NCI-H460 (cell line): ENCODE data around the genes PPP1R1B and IKZF3.

DNA sequence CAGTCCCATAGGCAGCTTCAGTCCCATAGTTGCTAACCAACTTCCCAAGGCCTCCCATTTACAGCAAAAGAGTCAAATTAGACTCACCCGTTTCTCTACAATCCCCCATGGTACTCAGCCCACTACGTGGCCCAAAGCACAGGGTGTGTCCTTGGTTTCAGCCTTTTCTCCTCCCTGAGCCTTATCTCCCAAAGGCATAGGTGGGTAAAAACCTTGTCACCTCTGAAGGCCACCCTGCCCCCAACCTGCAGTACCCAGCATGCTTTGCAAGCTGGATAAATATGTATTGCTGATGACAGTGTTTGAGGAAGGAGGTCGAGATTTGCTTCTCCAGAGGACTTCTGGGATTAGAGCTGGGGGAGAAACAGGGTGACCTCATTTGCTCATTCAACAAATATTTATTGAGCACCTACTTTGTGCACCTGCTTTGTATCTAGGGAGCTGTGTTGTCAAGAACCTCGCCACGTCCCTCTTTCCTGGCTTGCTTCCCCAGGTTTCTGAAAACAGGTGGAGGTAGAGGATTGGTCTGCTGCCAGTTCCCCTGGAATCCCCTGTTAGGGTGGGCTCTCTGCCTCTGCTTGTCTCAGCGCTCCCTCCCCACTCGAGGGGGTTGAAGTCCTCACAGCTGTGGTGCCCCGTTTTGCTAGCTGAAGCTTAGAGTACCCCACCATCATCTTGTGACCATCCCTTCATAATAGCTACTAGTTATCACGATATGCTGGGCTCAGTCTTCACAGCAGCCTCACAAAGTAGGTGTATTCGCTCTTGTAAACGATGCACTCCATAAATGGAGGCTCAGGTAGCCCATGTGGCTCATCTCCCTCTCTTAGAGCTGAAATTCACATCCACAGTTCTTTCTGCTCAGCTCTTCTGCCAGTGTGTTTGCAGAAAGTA lies 3.0 kb downstream of the LASP1 start:
RAMPAGE:
- cytosol, long total RNA, result no peak
- long total RNA, result no peak
- nucleus, long total RNA, result no peak

RAMPAGE:
- cytosol, long total RNA, result no peak
- long total RNA, result no peak
- nucleus, long total RNA, result no peak
These were observed 45.3 kb downstream of the FBXO47 start for GRCh38 chr17:38921896-38922322.

GRCh38 chr17:38923871-38924247 lies 43.3 kb downstream of the FBXO47 start:
RAMPAGE:
- cytosol, long total RNA, result no peak
- long total RNA, result no peak
- nucleus, long total RNA, result no peak

RAMPAGE:
- cytosol, long total RNA, result no peak
- long total RNA, result no peak
- nucleus, long total RNA, result no peak
These were observed 51.7 kb downstream of the PLXDC1 start for GRCh38 chr17:39099521-39100285.

GRCh38 chr17:39150659-39151064 lies 775 bp downstream of the PLXDC1 start:
RAMPAGE:
- cytosol, long total RNA, result no peak
- long total RNA, result no peak
- nucleus, long total RNA, result no peak

RAMPAGE:
- cytosol, long total RNA, result no peak
- long total RNA, result no peak
- nucleus, long total RNA, result no peak
These were observed 40.2 kb downstream of the FBXL20 start for GRCh38 chr17:39361188-39361652.

DNA sequence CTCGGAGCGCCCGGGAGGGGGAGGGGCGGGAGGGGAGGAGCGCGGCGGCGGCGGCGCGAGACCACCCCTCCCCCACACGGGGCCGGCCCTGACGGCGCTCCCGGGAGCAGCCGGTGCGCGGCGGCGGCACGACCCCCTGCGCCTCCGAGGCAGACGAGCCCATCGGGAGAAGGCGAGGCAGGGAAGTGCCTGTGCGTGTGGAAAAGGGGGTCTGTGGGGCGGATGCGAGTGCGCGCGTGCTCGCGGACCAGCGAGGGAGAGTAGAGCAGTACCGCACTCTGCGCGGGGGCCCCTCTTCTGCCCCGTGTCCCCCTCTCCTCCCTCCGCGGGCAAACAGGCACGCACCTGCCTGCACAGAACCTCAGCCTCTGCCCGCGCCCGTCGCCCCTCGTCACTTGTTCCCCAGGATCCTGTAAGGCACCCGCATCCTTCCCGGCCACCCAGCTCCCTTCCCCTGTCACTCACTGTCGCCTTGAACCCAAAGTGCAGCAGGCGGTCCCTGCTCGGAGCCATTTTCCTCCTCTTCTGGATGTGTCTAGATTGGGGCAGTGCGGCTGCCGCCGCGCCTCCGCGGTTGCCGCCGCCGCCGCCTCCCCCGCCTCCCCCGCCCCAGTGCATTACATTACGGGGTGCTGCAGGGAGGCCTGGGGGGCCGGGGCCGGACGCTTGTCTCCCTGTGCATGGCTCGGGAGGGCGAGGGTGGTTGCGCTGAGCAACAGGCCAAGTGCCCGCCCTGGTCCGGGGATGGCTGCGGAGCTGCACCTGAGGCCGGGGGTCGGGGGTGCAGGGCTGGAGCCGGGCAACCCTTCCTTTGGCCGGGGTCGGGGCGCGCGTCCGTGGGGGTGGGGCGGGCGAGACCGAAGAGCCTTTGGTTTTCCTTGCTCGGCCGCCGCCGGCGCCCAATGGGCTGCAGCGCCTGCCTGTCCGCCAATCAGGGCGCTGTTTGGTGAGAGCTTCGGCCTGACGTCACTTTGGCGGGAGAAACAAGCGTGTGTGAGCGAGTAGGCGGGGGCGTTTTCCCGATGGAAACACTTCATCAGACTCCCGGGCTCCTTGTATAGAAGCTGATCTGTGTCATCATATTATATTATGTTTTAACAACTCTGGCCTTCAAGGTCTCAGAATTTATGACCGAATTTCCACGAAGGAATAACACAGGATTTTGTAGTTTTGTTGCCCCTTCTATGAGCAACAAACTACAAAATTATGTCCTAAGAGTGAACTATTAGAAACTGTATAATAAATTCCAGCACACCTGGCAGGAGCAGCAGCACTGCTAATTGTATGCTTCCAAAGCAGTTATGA lies 734 bp upstream of the FBXL20 start:
RAMPAGE:
- cytosol, long total RNA, result no peak
- long total RNA, result no peak
- nucleus, long total RNA, result no peak

GRCh38 chr17:39535164-39536176 lies 72.2 kb downstream of the NEUROD2 start:
RAMPAGE:
- cytosol, long total RNA, result no peak
- long total RNA, result no peak
- nucleus, long total RNA, result no peak

DNA sequence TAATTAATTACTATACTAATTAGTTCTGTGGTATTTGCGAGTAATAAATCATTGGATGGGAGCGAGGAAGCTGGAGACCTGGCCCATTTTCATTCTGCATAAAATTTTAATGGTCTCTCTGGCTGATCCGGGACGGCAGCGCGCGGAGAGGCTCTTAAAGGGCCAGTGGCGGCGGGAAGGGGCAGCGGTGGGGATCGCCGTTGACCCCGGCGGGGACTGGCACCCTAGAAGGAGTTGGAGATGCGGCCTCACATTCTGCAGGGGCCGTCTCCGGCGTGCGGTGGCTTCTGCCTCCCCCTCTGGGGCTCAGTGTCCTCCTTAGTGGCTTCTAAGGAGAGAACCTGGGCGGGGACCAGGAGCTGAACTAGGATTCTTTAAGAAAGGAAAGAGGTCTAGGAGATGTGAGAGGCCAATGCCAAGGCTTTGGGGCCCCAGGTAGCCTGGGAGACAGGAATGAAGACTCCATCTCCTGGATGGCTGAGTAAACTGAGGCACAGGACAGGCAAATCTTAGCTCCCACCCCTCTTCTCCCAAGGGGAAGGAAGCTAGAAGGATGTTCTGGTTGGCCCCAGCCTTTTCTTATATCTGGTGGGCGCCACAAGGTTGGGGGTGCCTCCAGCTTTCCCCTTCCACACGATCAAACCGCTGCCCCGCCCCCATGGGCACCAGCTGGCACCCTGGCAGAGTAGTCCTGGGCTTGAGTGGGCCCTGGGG lies 8.1 kb upstream of the PPP1R1B start:
RAMPAGE:
- cytosol, long total RNA, result no peak
- long total RNA, result no peak
- nucleus, long total RNA, result no peak

DNA sequence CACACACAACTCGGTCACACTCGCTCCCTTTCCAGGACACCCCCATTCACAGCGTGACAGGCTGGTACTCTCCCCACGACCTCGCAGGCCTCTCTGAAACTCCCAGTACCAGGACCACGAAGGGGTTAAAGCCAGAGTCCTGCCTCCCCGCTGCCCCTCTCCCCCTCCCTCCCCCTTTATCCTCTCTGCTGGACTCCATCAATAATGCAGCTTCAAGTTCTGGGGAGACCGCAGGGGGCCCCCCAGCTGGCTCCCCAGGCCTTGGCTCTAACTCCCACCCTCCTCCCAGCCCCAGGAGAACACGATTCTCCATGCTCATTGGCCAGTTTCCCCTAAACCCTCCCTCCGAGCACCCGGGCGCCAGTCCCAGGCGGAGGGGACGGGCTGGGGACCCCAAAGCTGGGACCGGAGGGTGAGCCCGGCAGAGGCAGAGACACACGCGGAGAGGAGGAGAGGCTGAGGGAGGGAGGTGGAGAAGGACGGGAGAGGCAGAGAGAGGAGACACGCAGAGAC lies at the start of gene PPP1R1B:
PPP1R1B (plus strand) TSS at position 424 of the 513 bp plus-strand sequence.
RAMPAGE:
- cytosol, long total RNA, result no peak
- long total RNA, result no peak
- nucleus, long total RNA, result no peak

DNA sequence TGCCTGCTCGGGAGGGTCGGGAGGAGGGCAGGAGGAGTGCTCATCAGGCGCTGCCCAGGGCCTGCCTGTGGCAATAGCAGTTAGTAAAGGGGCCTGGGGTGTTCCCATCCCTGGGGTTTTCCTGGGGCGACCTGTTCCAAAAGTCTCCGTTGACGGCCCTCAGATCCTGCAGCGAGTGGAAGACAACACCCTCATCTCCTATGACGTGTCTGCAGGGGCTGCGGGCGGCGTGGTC lies 4.6 kb upstream of the TCAP start:
RAMPAGE:
- cytosol, long total RNA, result no peak
- long total RNA, result no peak
- nucleus, long total RNA, result no peak

DNA sequence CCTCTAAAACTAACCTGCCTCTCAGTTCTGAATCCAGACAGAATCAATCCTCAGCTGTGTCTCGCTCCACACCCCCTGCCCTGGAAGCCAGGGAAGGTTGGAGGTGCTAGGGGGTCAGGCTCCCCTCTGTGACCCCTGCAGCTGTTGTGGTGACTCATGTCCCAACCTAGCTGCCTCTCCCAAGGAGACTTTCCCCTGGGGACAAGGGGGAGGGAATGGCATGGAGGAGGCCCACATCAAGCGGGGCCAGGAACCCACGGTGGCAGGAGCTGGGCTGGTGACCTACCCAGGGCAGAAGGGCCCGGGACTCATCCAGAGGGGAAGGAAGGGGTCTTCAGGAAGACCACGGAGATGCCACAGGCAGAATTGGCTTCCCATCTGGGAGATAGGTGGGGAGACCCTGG lies 1.3 kb upstream of the PNMT start:
RAMPAGE:
- cytosol, long total RNA, result no peak
- long total RNA, result no peak
- nucleus, long total RNA, result no peak

DNA sequence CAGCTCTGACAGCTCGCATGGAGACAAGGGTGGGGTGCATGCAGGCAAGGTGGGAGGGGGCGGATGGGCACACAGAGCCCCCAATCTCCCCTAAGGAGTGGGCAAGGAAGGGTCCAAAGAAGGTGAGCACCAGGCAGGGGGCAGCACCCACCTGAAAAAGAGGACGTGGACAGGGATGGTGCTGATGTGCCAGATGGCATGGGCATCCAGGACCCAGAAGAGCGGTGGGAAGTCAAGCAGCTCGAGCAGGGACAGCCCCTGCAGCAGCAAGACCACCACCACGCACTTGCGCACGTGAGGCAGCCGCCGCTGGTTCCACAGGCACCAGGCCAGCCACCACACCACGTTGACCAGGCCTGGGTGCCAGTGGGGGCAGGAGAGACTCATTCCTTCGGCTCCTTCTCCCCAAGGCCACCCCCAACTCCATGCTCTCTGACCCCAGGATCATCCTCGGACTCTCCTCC lies 4.7 kb downstream of the PNMT start:
RAMPAGE:
- cytosol, long total RNA, result no peak
- long total RNA, result no peak
- nucleus, long total RNA, result no peak

GRCh38 chr17:39687040-39687337 lies 868 bp downstream of the PGAP3 start:
RAMPAGE:
- cytosol, long total RNA, result no peak
- long total RNA, result no peak
- nucleus, long total RNA, result no peak

DNA sequence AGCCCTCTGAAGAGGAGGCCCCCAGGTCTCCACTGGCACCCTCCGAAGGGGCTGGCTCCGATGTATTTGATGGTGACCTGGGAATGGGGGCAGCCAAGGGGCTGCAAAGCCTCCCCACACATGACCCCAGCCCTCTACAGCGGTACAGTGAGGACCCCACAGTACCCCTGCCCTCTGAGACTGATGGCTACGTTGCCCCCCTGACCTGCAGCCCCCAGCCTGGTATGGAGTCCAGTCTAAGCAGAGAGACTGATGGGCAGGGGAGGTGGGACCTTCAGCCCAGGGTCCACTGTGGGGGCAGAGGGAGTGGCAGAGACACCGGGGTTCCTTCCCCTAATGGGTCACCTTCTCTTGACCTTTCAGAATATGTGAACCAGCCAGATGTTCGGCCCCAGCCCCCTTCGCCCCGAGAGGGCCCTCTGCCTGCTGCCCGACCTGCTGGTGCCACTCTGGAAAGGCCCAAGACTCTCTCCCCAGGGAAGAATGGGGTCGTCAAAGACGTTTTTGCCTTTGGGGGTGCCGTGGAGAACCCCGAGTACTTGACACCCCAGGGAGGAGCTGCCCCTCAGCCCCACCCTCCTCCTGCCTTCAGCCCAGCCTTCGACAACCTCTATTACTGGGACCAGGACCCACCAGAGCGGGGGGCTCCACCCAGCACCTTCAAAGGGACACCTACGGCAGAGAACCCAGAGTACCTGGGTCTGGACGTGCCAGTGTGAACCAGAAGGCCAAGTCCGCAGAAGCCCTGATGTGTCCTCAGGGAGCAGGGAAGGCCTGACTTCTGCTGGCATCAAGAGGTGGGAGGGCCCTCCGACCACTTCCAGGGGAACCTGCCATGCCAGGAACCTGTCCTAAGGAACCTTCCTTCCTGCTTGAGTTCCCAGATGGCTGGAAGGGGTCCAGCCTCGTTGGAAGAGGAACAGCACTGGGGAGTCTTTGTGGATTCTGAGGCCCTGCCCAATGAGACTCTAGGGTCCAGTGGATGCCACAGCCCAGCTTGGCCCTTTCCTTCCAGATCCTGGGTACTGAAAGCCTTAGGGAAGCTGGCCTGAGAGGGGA lies 2.7 kb downstream of the MIEN1 start:
RAMPAGE:
- cytosol, long total RNA, result no peak
- long total RNA, result no peak
- nucleus, long total RNA, result no peak

DNA sequence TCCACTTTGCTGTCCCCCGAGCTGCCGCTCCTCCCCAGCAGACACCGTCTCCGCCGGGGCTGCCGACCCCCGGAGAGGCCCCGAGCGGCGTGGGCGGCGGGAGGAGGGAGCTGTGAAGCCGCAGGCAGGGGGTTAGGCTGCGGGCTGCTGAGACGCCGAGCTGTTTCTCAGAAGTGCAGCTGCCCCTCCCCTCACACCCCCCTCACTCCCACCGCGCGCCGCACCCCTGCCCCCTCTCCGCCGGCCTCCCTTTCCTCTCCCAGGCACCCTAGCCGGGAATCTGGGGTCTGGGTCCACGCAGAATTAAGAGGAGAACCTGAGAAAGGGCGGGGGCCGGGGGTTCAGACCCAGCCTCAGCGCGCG lies 17.0 kb downstream of the GRB7 start:
RAMPAGE:
- cytosol, long total RNA, result no peak
- long total RNA, result no peak
- nucleus, long total RNA, result no peak

DNA sequence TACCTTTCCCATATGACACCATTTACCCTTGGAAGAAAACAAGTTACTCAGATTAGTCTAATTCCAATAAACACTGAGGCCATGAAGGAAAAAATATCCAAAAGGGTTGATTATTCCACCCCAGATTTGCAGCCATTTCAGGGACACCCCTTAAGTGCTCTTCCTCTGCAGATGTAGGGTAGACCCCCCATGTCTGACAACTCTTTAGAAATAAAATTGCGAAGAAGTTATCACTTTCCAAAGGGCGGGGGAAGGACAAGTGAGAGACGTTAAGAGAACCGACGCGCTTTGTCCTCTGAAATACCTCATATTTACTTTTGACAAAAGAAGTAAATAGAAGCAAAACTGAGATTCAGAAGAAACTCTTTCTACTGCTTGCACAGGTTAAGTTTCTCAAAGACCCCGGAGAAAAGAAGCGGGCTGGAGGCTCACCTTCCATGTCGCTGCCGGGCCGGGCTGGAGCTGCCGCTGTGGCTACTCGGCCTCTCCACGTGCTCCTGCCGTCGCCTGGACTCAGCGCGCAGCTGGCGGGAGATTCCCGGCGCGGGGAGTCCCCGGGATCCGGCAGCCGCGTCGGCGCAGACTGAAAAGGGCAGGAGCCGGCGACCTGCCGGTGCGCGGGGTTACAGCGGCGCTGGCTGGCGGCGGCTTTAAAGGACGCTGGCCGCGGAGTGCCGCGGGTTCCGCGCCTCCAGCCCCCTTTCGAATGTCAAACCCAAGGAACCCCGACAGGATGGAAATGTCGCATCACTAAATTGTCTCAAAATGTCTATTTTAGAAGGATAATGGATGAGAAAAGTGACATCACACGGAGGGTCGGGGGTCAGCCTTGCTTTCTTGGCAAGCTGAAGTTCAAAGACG lies at the start of gene IKZF3:
IKZF3 (minus strand) TSS at position 625 of the 861 bp plus-strand sequence.
RAMPAGE:
- cytosol, long total RNA, result no peak
- long total RNA, result no peak
- nucleus, long total RNA, result no peak

DNA sequence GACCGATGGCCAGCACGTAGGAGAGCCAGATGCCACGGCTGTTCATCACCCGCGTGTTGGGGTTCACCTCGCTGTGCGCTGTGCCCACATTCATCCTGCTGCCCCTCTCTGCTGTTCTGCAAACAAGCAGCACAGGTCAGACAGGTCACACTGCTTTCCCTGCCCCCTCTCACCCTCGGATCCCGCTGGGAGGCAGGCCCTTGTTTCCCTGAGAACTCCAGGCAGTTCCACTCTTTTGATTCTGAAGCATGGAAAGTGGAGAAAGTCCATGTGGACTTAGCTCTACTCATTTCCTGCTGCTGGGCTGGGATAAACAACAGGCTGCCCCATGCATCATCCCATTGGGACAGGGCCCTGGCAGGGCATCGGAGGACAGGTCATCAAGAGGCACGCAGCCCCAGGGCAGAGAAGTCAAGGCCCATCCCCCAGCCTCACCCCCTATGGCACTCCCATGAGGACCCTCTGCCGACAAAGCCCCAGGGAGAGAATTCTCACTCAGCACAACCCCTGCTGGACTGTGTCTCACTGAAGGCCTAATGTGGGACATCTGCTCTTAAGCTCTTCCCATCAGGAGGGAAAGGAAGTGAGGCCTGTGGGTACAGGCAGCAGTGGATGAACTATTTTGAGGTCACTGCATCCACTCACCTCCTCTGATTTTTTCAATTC lies 3.2 kb downstream of the ORMDL3 start:
RAMPAGE:
- cytosol, long total RNA, result no peak
- long total RNA, result no peak
- nucleus, long total RNA, result no peak

DNA sequence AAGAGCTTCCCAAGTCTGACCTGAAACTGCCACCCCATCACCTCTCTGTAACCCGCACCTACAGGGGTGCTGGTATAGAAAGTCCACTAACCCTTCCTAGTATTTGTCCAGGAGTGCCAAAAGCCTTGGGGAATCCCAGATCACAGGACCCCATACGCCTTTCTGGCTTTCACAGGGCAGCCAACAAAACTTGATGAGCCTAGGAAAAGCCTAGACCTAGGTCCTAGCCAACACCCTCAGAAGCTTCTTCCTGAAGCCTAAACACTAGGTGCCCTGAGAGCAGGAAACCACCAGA lies 1.4 kb downstream of the ORMDL3 start:
RAMPAGE:
- cytosol, long total RNA, result no peak
- long total RNA, result no peak
- nucleus, long total RNA, result no peak

GRCh38 chr17:40014393-40014930 lies 778 bp upstream of the CSF3 start:
RAMPAGE:
- cytosol, long total RNA, result no peak
- long total RNA, result no peak
- nucleus, long total RNA, result no peak